Measurements from ENCODE around the gene DHX37.

DNA sequence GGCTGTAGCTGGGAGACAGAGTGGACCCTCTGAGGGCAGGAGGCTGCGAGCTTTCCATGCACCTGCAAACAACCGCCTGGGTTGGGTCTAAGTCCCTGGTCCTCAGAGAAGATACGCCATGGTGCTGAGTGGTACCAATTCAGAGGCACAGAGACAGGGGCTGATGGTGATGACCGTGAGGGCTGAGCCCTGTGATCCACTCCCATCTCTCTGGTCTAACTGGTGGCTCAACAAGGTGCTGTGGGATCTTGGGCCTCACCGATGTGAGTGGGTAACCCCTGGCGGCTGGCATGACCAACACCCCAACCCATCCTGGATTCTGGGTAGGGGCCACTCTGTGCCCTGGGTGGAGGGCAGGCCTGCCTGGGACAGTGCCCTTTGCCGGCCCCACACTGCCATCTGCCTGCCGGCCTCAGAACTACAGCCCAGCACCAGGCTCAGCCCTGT lies 25.9 kb downstream of the RFLNA start:
- RAMPAGE, long total RNA, result no peak
- RRBS, result no CpG with 5 or more reads among the region's 8 CpGs

DNA sequence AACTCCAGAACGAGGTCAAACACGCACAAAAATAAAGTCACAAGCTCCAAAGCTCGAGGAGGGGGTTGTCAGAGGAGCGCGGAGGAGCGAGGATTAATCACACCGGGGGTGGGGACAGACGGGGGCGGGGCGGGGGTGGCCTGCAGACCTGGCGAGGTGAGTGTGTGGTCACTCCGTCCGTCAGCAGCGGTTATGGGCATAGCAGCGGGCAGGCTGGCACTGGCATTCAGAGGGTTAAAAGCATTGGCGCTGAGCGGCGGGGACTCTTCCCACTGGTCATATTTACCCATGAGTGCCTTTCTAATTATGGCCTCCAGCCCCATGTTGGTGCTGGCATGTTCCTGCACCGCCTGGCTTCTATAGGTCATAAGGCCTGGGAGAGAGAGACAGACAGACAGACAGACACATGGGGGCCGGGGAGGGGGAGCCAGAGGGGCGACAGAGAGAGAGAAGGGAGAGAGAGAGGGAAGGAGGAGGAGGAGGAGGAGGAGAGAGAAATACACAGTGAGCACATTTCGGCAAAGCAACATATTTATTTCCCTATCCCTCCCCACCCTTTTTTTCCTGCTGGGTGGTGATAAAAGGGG lies 32.5 kb downstream of the RFLNA start:
- RAMPAGE, long total RNA, result no peak
- RRBS, result no CpG with 5 or more reads among the region's 22 CpGs

DNA sequence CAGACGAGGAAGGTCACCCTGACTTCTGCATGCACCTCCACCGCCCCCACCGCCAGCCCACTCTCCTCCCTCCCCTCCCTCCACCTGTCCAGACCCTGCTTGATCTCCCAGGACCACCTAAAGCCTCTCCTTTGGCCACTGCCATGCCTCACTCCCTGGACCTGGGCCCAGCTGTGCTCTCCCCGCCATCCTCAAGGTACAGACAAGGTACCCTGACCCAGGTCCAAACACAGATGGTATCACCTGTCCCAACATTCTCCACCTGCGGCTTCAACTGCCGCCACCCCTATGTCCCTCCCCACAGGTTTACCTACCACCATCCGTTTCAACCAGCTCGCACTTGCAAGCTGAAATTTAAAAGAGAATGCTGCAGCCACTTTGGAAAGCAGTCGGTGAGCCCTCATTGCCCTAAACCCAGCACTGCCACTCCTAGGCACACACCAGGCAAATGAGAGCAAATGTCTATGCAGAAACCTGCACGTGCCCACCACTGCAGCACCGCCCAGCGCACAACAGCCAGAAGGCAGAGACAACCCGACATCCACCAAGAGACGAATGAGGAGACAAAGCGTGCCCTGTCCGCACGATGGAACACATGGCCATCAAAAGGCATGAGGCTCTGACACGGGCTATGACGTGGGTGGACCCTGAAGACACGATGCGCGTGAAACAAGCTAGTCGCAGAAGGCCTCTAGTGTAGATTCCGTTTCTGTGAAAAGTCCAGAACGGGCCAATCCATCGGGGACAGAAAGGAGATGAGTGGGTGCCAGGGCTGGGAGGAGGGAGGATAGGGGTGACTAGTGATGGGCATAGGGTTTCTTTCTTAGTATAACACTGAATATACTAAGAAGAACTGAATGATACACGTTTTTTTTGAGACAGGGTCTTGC lies 71.0 kb downstream of the RFLNA start:
- RAMPAGE, long total RNA, result no peak
- RRBS, result no CpG with 5 or more reads among the region's 27 CpGs

DNA sequence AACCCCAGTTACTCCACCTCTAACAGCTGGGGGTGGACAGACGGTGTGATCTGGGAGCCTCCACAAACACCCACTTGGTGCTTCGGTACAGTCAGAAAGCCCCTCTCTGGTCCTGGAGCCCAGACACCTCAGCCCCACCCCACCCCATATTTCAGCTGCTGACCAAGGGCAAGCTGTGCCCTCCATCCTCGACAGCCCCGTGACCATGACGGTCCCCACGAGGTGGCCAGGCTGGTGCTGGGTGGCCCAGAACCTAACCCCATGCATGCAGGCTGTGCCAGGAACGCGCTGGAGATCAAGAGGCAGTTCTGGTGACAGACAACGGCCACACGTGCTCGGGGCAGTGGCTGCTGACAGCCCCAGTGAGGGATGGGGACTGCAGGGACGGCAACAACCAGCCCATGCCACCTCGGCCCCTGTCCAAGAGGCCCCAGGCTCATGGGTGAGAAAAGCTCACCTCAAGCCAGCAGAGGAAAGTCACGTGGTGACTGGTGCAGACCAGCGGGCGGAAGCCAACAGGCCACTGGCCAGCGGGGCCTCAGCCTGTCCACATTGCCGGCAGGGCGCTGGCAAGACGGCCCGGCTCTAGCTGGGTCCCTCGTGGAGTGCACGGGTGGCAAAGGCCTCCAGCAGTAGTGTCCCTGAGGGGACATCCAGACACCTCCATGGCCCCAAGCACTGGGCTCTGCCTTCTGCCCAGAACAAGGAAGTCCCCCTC lies 134.3 kb downstream of the NCOR2 start:
- RAMPAGE, long total RNA, result no peak
- RRBS, result no CpG with 5 or more reads among the region's 23 CpGs

DNA sequence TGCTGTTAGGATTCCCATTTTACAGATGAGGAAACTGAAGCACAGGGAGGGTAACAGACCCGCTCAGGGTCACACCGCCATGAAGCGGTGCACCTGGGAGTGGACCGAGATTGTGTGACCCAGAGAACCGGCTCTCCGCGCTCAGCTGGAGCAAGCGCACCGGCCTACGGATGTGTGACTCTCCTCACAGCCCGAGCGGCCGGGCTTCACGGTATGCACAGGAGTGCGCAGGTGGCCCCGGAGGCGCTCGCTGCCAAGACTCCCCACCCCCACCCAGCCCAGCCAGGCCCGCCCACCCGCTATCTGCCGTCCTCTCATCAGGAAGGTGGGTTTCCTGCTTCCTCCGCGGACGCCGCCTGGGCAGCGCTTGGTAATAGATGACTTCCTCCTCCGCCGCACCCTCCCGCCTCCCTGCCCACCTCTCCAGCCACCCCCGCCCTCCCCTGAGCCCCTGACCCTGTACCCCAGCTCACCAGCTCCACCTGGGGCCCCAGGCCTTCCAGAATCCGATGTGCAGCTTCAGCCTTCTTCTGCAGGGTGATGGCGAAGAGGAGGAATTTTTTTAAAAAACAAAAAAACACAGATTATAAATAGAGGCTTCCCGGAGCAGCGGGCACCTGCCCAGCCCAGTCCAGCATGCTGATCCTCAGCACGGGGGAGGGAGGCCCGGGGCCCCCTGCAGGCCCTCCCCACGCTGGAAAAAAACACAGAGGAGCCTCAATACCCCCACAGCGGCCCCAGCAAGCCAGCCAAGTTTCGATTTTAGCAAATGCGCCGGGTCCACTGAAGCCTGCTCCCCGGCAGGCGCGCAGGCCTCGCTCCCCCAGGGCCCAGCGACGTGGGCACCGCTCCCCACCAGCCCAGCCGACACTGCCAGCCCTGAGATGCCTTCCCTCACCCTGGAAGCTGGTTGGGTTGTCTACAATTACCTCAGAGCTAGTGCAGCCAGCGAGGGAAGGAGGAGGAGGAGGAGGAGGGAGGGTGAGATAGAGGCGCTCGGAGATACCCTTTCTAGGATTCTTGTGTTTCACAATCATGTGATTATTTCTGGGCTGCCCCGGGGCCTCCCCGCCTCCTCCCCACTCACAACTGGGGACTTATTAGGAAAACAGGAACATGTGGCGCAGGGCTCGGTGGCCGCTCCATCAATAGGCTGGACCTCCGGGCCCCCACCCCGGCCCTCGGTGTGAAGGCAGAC lies 110.4 kb downstream of the NCOR2 start:
- RAMPAGE, long total RNA, result no peak
- RRBS, result 86% methylated on average over 18 of the region's 60 CpGs

DNA sequence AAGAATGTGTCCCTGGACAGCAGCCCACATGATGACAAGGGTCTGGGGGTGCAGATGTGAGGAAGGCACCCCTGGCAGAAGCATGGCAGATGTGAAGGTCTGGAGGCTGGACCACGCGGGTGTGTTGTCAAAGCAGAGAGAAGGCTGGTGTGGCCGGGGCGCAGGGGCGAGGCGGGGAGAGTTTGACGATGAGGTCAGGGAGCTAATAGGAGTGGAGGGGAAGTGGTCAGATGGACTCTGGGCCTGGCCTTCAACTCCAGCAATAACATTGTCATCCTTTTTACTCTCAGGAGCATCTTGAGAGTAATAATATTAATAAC lies 48.1 kb downstream of the NCOR2 start:
- RAMPAGE, long total RNA, result no peak
- RRBS, result no CpG with 5 or more reads among the region's 7 CpGs

DNA sequence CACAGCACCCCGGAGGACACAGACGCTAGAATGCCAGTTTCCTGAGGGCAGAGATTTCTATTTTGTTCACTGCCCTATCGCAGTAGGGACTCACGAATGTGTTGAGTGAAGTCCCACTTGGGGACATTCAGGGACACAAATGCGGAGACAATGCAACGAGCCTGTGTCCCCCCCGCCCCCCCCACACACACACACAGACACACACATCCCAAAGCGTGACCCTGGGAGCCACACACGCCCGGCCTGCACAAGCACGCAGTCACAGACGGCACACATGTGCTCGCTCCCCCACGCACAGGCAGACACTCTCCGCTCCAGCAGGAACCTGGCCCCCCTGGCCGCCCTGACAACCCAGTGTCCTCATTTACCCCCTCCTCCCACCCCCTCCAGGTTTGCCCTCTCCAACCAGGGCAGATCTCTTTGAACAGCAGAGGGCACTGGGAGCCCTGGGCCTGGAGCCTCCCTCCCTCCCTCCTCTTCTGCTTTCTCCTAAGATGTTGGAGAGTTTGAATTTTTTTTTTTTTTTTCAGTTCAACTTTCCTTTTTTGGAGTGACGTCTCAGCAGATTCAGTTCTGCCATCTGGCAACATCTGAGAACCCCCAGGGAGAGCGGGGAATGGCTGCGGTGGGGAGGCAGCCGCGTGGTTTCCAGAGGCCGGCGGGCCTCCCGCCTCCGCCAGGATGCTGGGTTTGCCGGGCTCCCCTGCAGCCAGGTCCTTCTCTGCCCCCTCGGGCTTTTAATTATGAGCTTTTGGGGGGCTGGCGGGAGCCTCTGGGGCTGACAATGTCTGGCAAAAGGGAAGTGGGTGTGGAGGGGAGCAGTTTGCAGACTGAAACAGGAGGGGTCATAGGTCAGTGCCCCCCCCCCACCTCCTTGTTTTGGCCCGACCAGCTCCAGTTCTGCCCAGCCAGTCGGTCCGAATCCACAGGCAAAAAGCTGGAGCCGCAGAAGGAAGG lies 1.1 kb upstream of the NCOR2 start:
- RAMPAGE, long total RNA, result no peak
- RRBS, result 35% methylated on average over 6 of the region's 32 CpGs

GRCh38 chr12:124588983-124589642 lies 21.7 kb upstream of the NCOR2 start:
- RAMPAGE, long total RNA, result no peak
- RRBS, result no CpG with 5 or more reads among the region's 7 CpGs

DNA sequence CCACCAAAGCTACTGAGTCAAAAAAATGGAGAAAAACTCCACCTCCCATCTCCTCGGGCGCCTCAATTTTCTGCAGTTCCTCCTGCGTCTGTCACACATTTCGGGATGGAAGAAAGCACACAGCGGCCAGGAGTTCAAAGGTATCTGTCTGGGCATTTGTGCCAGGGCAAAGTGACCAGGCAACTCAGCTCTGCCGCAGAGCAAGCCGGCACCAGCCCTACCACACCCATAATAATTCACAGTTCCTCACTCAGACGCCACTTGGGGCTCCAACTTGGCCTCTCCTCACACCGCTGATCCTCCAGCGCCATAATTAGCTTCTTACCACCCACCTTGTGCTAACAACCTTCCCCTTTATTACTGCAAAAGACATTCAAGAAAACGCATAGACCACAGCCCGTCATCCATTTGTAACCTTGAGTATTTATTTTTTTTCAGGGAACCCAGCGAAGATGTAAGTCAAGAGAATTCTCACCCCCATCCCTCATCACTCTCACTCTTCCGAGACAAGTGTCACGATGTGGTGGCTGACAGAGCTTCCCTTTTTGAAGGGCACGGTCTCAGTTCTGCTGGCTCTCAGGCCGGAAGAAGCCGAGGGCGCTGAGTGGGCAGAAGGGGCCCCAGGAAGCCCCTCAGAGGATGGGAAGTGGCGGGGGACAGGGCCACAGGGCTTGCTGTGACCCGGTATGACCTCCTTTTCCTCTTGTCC lies 25.2 kb upstream of the NCOR2 start:
- RAMPAGE, long total RNA, result no peak
- RRBS, result 93% methylated on average over 1 of the region's 21 CpGs

DNA sequence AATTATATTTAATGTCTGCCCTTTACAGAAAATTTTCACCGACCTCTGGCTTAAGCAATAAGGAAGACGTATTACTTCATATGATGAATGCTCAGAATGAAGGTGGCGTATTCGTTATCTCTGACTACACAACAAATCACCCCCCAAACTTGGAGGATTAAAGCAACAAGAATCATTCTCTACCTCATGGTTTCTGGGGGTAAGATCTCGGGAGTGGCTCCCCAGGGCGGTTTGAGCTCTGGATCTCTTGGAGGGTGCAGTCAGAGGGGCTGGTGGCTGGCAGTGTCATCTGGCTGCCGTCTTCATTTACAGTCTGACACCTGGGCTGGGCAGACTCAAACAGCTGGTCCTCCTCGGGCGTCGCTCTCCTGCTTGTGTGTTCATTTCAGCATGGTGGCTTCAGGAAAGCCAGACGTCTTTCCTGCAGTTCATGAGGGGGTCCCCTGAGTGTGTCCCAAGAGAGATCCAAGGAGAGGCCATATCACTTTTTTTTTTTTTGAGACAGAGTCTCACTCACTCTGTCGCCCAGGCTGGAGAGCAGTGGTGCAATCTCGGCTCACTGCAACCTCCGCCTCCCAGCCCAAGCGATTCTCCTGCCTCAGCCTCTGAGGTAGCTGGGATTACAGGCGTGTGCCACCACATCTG lies 66.5 kb upstream of the NCOR2 start:
- RAMPAGE, long total RNA, result no peak
- RRBS, result no CpG with 5 or more reads among the region's 16 CpGs

DNA sequence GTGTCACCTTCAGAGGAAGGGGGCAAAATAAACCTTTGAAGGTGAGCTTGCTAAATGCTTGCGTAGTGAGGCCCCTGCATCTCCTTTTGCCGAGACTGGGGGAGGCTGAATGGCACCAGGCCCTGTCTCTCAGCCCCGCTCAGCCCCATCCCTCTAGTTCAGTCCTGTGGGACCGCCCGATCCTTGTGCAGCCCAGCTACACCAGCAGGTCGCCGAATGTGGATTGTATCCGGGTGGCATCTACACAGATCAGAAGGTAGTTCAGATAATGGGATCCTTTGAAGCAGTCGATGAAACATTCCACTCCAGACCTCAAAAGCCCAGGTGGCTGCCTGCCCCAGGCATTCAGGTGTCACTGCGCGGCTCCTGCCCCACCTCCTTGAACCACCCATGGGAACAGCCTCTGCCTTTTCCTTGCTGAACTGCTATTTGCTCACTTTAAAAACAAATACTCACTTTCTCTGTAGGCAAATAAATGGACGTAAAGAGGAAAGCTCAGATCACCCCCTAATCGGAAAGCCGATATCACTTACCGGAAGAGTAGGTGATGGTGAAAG lies 100.2 kb upstream of the NCOR2 start:
- RAMPAGE, long total RNA, result no peak
- RRBS, result 96% methylated on average over 1 of the region's 15 CpGs

GRCh38 chr12:124716791-124717440 lies 146.7 kb downstream of the SCARB1 start:
- RAMPAGE, long total RNA, result no peak
- RRBS, result no CpG with 5 or more reads among the region's 18 CpGs

GRCh38 chr12:124796432-124796700 lies 67.3 kb downstream of the SCARB1 start:
- RAMPAGE, long total RNA, result no peak
- RRBS, result no CpG with 5 or more reads among the region's 5 CpGs

- RAMPAGE, long total RNA, result no peak
- RRBS, result 95% methylated on average over 4 of the region's 10 CpGs
Observed at GRCh38 chr12:124799939-124800442, 63.7 kb downstream of the SCARB1 start.

- RAMPAGE, long total RNA, result no peak
- RRBS, result no CpG with 5 or more reads among the region's 16 CpGs
Observed at GRCh38 chr12:124819273-124820024, 44.2 kb downstream of the SCARB1 start.

DNA sequence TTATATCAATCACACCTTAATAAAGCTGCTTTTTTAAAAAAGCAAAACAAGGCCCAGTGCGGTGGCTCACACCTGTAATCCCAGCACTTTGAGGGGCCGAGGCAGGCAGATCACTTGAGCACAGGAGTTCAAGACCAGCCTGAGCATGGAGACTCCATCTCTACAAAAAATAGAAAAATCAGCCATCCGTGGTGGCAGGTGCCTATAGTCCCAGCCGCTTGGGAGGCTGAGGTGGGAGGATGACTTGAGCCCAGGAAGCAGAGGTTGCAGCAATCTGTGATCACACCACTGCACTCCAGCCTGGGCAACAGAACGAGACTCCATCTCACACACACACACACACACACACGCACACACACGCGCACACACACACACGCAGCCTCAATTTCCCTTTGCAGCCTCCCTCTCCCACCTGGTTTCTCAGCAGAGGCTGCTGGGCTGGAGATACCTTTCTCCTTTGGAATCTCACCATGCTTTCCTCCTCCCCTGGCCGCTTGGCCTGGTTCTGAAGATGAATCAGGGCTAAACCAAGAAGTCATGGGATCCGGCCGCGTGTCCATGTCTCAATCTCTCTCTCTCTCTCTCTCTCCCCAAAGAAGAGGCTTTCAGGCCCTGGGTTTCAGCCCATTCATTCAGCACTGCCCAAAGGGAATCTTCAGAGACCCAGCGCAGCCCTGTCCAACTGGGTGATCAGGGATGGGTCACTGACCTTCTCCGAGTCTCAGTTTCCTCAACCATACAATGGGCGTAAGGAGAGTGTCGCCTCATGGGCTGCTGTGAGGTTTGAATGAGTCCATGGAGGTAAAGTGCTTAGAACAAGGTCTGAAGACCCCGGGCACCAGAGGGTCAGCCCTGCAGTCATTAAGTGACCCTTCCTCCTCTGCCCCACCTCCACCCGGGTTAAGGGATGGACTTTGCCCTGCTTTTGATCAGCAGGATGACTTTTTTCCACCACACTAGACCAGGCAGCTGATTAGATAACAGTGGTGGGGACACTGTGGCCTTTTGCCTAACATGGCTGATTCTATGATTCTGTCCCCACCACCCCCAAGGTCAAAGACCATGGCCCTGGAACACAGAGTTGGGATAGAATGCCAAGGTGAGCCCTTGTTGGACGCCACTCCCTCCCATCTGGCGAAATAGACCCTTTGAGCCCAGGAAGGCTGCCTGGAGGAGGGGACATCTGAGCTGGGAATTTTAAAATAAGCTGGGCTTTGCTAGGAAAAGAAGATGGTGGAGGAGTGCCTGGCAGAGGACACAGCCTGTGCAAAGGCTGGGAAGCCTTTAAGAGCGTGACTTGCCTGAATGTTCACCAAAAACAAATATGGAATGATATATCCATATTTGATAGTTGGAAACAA lies 42.3 kb downstream of the SCARB1 start:
- RAMPAGE, long total RNA, result no peak
- RRBS, result 35% methylated on average over 2 of the region's 22 CpGs

GRCh38 chr12:124827451-124828115 lies 36.1 kb downstream of the SCARB1 start:
- RAMPAGE, long total RNA, result no peak
- RRBS, result no CpG with 5 or more reads among the region's 14 CpGs

GRCh38 chr12:124909964-124910459 lies 4.4 kb downstream of the UBC start:
- RAMPAGE, long total RNA, result no peak
- RRBS, result no CpG with 5 or more reads among the region's 6 CpGs

DNA sequence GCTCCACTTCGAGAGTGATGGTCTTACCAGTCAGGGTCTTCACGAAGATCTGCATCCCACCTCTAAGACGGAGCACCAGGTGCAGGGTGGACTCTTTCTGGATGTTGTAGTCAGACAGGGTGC lies 2.2 kb downstream of the UBC start:
- RAMPAGE, long total RNA, result no peak
- RRBS, result no CpG with 5 or more reads among the region's 3 CpGs

GRCh38 chr12:124988802-124989352 lies at the start of gene DHX37:
Gene DHX37 (minus strand): TSS chr12:124989131.
- RAMPAGE, long total RNA, result start-site peak on the minus strand at chr12:124989066-124989131, 20 and 46 reads in 2 replicates
- RRBS, result 1% methylated on average over 24 of the region's 37 CpGs